Measurements from ENCODE around the genes LCORL, PACRGL, ZCCHC4 and SMIM20.

DNA sequence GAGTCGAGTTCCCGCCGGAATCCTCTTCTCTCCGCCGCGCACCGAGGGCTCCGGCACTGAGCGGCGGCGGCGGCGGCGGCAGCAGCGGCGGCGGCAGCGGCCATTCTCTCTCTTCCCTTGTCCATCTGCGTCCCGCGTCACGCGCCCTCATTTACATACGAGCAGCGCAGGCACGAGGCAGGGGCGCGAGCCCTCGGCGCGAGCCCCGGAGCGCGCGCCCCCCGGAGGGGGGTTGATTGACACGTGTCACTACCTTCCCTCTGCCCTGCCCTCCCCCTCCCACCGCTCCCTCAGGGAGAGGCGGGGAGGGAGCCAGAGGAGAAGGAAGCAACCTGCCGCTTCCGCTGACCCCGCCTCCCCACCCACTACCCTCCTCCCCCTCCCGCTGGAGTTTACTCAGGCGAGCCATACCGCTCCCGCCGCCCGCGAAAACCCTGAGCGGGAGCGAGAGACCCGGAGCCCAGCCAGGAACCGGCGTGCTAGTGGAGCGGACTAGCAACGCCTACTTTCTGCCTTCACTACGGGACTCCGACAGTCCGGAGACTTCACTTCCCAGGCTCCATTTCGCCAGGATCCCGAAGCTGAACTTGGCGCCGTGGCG, at the start of gene LCORL:
Gene LCORL (minus strand): TSS at position 129 of the 601 bp plus-strand sequence.
- RRBS: 3% methylated on average over 19 of the region's 64 CpGs

- RRBS: 6% methylated on average over 18 of the region's 83 CpGs
Observed at GRCh38 chr4:20252318-20253278, 893 bp downstream of the SLIT2 start.

GRCh38 chr4:20699866-20700709, at the start of gene PACRGL:
Gene PACRGL (plus strand): TSS chr4:20700458.
- RRBS: 5% methylated on average over 14 of the region's 62 CpGs

- RRBS: no CpG with 5 or more reads among the region's 6 CpGs
Observed at GRCh38 chr4:22434881-22435418, 80.9 kb downstream of the ADGRA3 start.

GRCh38 chr4:22873916-22874323, 358.1 kb upstream of the ADGRA3 start:
- RRBS: no CpG with 5 or more reads among the region's 3 CpGs

- RRBS: no CpG with 5 or more reads among the region's 8 CpGs
Observed at GRCh38 chr4:23879007-23879796, 10.6 kb downstream of the PPARGC1A start.

GRCh38 chr4:23884655-23885125, 5.2 kb downstream of the PPARGC1A start:
- RRBS: no CpG with 5 or more reads among the region's 2 CpGs

DNA sequence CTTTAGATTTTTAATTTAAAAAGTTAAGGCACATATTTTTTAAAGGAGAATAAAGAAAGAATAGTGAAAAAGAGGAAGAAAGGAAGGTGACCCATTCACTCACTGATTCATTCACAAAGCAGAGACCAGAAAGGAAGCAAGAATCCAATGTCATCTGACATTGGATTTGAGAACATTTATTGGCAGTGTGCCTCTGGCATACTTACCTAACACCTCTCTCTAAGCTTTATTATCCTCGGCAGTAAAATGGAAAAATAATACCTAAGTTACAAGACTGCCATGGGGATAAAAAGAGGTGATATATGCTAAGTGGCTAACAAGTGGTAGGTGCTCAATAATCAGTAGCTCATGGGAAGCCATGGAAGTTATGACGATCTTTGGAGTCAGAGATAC, 41.6 kb upstream of the PPARGC1A start:
- RRBS: no CpG with 5 or more reads among the region's 2 CpGs

DNA sequence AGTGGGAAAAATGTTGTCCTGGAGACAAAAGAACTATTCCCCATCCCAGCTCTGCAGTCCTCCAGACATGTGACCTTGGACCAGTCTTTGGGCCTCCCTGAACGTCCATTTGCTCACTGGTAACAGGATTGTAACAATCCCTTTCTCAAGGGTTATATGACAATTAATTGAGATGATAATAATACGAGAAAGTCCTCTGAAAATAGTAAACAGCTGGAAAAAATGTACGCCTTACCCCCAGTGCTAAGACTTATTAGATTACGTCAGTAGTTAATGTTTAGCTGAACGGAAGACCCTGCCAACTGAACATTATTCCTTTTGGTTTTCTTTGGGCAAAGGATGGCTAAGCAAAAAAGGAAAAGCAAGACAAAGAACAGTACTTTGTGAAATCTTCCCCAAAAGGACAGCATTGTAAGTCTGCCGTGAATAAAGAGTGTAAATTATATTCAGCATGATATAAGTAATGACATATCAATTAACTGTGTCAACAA, 302.4 kb upstream of the PPARGC1A start:
- RRBS: no CpG with 5 or more reads among the region's 6 CpGs

DNA sequence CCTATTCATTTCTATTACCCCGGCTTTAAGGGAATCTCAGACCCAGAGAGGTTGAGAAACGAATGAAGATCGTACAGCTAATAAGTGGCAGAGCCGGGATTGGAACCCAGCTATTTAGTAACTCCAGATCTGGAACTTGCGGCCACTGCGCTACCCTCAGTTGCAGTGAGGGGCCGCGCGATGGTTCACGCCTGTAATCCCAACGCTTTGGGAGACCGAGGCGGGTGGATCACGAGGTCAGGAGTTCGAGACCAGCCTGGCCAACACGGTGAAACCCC, 414 bp upstream of the DHX15 start:
- RRBS: 21% methylated on average over 2 of the region's 16 CpGs

- RRBS: 12% methylated on average over 1 of the region's 15 CpGs
Observed at GRCh38 chr4:24657807-24658472, 73.6 kb upstream of the DHX15 start.

- RRBS: no CpG with 5 or more reads among the region's 2 CpGs
Observed at GRCh38 chr4:24659393-24660197, 75.2 kb upstream of the DHX15 start.

DNA sequence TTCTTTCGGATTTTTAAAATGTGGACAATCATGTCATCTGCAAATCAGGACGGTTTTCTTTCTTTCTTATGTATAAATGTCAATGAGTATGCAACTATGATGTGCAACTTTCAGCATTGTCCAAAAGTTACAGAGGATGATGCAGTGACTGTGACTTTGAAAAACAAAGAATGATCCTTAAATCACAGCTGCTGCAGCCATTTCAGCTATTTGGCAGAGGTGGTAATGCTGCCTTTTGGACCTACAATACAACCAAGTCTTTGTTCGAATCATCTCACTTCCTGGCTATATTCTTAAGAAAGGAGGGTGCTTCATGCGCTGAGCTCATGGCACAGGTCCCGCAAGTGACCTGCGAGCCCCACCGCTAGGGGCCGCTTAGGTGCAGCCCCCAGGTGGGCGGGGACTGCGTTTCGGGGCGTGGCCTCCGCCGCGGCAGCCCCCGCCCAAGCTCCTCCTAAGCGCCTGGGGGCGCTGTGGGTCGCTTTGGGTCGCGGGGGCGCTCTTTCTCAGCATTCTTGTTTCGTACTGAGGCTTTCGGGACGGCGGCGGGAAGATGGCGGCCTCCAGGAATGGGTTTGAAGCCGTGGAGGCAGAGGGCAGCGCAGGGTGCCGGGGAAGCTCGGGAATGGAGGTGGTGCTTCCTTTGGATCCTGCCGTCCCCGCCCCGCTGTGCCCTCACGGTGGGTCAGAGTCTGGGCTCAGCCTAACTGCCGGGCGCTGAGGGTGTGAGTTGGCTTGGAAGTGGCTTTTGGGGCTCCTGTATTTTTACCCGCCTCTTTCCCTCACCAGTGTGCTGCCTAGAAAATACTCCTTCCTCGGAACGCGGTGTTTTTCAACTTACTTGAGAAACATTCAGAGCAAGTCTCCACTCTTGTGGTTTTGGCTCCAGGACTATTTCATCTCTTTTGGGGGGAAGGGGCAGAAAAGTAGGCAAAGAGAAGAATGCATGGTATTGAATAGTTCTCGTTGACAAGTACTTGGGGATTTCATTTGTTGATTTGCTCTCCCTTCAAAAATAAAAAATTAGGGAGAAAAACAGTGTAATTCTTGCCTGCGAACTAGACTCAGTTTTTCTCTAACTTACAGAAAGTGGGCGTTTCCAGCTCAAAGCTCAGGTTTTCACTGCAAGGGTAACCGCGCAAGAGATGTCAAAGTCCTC, at the start of gene ZCCHC4:
Gene ZCCHC4 (plus strand): TSS at position 518 of the 1,159 bp plus-strand sequence.
- RRBS: 5% methylated on average over 4 of the region's 47 CpGs

DNA sequence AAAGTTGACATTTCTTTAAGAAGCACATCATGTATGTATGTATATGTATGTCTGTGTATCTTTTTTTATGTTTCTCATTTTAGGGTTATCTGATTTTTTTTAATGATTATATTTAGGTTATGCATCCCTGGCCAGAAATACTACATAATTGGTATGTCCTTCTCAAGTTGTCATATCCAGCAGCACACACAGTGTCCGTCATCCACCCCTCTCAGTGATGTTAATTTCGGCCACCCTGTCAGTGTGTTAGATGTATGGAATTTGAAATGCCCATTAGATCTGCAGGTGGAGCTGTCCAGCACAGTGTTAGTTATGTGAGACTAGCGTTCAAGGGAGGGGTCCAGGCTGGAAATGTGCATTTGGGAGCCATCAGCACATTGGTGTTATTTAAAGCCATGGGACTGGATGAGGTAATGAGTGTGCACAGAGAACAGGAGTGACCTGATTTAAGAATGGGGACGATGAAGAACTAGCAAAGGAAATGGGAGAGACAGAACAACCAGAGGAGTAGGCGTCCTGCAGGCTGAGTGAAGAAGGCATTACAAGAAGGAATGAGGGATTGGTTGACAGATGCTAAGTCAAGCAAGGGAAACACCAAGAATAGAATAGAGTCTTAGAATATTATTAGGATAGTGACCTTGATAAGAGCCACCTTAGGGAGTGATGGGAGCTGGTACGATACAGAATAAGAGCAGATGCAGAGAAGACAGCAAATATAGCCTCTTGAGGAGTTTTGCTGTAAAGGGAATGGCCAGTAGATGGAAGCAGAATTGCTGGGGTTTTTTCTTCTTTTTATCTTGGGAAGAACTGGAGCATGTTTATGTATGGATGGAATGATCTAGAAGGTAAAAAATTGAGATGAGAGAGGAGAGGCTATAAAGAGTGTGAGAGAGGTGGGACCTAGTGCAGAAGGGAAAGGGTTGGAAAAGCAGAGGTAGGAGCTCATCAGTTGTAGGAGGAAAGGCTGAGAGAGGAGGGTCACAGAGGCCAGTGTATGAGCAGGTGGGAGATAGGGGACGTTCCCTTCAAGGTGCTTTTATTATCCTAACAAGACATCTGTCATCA, 22.7 kb downstream of the ANAPC4 start:
- RRBS: no CpG with 5 or more reads among the region's 7 CpGs

DNA sequence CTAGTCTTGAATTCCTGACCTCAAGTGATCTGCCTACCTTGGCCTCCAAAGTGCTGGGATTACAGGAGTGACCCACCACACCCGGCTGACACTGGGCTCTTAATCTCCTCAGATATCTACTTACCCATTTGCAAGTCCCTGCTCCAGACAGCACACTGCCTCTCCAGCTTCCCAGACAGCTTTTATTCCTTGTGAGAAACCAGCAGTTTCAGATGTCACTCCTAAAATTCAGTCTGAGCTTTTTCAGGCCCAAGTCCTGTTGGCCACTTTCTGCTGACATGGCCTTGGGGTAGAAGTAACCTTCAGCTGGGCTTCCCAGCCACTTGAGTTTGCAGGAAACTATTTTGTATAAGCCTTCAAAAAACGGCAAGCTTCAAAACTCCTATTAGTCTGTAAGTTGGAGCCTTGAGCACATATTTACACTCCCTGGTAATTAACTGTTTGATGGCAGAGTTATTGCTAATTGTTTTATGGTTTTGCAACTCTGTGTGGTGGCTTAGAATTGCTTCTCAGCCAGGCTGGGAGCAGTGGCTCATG, 86.6 kb upstream of the SLC34A2 start:
- RRBS: no CpG with 5 or more reads among the region's 2 CpGs

DNA sequence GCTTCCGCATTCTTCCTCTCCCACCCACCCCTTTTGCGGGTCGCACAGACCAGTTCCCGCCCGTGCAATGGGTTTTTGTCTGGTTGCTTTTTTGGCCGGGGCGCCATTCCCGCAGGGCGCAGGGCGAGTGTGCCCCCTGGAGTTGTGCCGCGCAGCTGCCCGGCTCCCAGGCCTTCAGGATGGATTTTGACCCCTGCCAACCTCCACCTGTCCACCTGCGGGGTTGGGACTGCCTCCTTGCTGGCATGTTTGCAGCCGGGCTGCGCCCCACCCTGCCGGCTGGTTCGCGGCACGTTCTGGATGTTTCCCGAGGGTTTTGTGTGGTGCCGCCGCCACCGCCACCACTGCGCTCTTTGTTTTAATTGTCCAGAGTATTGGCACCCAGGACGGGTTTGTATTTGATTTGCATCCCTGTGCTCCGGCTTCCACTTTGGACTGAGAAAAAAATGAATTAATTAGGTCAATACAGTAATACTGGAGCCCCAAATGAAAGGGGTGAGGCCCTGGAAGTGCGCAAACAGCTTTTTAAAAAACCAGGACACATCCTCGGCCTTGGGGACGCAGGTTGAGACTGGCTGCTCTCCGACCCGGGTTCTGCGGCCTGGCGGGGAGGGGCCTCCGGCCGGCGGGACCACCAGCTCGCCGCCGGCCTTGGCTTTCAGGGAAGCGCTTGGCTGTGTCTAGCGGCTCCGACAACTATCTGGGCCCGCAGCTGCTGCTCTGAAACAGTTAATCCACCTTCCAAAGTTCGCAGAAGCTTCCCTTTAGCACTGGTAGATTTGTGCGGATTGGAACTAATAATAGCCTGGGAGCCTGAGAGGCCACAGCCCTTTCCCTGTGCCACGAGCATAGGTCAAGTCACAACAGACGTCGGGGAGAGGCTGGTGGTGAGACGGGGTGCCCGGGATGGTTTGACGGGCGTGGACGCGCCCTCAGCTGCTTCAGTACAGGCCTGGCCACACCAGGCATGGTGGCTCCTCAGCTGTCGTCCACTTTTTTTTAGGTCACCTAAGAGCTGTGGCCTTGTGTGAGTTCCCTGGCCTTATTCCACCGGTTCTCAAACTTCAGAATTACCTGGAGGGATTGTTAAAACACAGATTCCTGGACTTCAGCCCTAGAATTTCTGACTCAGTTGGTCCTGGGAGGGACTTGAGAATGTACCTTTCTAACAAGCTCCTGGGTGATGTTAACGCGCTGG, 1.0 kb upstream of the SEL1L3 start:
- RRBS: 42% methylated on average over 9 of the region's 59 CpGs

DNA sequence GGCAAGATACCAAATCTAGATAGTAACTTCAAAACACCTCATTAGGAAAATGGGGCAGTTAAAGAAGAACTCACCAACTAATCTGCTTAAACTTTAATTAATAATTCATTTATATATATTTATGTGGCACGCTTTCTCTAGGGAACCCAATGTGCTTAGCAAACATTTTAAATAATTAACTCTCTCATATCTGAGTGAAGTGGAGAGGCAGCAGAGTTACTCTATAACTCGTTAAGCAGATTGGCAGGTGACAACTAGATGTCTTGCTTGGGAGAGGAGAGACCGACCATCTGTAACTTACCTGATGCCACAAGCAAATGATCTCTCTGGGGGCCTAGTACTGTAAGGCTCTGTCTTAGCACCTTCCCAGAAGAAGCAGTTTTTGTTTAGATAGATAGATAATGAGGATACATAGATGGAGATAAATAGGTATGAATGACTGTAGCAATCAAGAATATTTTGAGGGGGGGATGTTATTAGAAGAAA, 11.8 kb upstream of the SEL1L3 start:
- RRBS: no CpG with 5 or more reads among the region's 3 CpGs

DNA sequence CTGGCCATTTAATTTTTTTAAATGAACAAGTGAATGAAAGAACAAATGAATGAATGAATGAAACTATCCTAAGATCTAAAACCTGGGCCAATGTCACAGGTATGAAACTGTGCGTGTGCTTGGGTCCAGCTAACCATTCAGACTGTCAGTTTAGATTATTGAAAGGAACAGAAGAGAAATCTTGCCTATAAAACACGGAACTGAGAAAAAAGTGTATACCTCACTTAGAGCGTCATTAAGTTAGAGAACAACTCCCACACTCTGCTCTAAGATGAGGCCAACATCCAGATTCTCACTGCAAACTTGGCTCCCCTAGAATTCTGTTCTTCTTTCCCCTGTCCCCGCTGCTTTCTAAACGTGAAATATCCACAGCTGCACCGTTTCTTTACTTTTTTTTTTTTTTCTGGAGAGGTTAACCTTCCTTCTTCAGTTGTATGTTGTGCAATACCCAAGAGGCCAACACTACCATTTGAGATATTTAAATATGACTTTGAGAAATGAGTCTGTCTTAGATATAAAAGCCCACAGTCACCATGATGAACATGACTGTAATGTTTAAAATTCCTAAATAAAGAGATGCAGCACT, 17.4 kb upstream of the SEL1L3 start:
- RRBS: no CpG with 5 or more reads among the region's 6 CpGs

- RRBS: 6% methylated on average over 21 of the region's 59 CpGs
Observed at GRCh38 chr4:25913930-25915044, at the start of gene SMIM20. Gene SMIM20 (plus strand): TSS chr4:25914220.

DNA sequence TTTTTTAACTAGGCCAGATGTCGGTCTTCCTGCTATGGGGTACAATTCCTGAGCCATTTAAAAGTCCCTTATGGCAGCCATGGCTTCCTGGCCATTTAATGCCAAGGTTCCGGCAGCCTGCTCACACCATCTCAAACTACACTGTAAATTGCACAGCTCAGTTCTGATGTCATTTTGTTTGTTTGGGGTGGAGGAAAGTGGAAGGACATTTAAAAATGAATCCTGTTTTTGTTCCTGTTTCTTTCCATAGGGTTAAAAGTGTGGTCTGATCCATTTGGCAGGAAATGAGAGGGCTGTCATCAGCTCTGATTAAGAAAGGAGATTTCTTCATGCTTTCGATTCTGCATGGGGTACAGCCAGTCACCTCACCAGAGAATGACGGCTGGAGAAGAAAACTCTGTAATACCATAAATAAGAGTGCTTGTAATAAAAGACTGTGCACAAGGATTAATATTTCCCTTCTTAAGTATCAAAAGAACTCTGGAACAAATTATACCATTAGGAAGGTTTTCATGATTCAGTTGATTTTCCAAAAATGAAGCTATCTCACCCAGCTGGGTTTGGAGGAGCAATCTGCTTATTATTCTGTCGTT, 15.0 kb downstream of the SMIM20 start:
- RRBS: no CpG with 5 or more reads among the region's 5 CpGs

All from OVCAR3 (cell line).